ENCODE measurements around a stretch of chr11.

GRCh38 chr11:96294058-96294935 lies 48.7 kb downstream of the MAML2 start:
- PRO-cap, result no peak

DNA sequence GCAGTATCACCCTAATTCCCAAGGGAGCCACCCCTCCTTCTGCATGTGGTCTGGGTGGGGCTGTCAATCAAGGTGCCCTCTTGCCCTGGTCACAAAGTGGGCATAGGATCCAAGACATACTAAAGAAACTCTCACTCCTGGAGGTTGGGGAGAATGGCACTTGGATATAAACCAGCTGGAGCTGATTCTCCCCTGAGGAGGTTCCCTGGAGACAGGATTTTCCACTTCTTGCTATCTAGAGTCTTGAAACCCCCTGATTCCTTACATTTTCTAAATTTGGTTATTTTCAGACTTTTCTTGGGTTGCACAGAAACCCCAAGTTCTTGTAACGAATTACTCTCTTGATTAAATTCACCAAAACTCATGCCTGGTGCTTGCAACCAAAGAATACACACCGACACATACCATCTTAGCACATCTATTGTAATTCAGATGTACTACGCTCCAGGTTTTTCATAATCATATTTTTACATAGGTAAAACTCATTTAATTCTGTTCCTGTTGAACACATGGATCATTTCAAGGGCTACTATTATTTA lies 40.5 kb downstream of the MAML2 start:
- PRO-cap, result no peak

GRCh38 chr11:96317615-96318664 lies 25.1 kb downstream of the MAML2 start:
- PRO-cap, result no peak

- PRO-cap, result bidirectional peak, plus-strand start at chr11:96390274, minus-strand start at chr11:96390248
Observed at GRCh38 chr11:96390137-96391199, 655 bp downstream of the JRKL start.

DNA sequence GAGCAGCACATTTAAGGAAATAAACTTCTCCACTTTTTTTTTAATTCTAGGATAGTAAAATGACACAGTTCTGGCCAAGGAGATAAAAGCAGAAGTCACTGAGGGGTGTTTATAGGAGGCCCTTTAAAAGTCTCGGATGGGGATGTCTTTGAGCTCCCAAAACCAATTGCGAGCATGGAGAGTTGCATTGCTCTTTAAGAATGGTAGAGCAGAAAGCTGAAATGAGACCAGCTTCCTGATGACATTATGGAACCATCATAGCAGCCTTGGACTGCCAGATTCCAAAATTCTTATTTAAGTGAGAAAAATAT lies 140.6 kb downstream of the CNTN5 start:
- PRO-cap, result no peak

DNA sequence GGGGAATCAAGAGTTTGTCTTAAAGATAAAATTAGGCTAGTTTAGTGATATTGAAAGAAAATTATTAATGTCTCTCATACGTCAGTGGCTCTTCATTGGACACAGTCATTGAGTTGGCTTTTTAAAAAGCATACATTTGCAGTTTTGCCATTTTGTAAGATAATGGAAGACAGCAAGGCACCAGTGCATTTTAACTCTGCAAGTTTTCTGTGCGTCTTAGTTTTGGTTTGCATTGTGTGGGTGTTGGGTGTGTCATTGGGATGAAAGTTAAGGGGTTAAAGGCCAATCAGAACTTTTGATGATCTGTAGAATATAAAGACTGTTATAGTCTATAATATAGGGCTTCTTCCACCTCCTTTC lies 1.1 kb downstream of the ARHGAP42 start:
- PRO-cap, result no peak

DNA sequence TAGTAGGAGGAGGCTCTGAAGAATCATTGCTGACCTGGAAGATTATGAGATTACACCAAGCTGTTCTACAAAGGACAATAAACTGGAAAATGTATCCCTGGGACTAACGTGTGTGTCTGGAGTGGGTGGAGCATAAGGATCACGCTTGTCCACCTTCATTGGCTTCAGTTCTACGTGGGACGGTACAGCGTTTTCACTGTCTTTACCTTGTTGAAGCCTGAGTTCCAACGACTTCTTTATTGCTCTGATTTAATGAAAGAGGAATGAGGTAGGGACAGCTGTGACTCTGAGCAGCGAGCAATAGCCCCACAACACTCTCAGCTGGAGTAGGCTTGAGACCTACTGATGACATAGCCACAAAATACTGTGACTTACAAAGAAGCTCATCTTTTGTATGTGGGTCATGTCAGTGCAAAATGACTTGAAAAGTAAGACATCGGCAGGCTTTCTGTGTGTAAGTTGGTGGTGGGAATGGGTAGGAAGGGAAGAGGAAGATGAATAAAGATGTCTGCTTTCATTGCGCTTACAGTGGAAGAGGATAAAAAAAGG lies 87.1 kb downstream of the ARHGAP42 start:
- PRO-cap, result no peak

- PRO-cap, result no peak
Observed at GRCh38 chr11:101126780-101127181, 2.8 kb downstream of the PGR start.

GRCh38 chr11:102010985-102011586 lies 36.2 kb upstream of the CFAP300 start:
- PRO-cap, result no peak

DNA sequence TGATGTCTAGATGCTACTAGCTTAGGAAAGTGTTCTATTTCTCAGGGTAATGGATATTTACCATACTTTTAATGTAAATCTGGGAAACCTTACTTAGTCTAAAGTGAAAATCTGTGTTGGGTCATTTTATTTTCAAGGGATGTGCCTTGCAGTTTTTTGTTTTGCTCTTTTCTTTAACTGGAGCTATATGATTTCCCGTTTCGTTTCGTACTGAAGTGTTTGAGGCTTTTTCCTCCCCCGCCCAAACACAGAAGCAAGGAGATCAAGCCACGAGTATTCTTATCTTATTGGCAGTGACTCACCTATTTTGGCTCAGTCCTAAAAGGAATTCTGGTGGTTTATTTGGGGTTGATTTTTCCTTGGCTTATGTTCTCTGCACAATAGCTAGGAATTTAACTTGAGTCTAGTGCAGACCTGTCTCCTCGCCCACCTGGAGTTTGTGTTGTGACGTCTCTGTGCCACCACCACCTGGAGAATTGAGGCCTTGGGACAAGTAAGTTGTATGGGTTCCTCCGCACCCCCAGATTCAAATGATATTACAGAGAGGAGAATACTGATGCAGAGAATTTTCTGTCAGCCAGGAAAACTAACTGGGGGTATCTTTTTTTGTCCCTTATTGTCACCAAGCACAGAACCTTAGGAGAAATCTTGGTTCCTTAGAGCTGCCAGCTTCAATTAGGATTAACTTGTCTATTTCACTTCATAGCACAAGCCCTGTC lies 90.5 kb upstream of the BIRC3 start:
- PRO-cap, result no peak

GRCh38 chr11:102227310-102227634 lies 90.0 kb upstream of the BIRC3 start:
- PRO-cap, result no peak

DNA sequence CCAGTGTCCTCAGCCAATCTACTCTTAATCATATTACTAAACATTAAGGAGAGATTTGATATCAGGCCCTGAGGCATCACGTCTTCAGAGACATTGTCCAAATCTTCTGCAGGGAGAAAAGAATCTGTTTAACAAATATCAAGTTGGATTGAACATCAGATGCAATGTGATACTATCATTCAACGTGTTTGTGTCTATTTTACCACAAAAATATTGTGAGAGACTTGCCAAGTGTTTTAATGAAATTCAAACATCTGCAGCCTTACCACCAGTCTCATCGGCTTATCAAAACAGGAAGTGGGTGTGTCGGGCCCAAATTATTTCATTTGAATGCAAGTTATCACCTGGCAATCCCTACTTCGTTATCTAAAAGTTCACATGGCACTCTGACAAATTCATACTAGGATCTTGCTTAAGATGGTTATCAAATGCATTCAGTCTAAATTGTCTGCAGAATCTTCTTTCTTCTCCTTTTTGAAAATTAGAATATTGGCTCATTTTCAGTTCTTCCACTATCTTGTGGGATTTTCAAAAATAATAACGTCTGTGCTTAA lies 10.5 kb upstream of the BIRC3 start:
- PRO-cap, result no peak

- PRO-cap, result no peak
Observed at GRCh38 chr11:102381064-102381447, 34.0 kb downstream of the BIRC2 start.

GRCh38 chr11:102413583-102413976 lies 39.0 kb downstream of the TMEM123 start:
- PRO-cap, result no peak

- PRO-cap, result no peak
Observed at GRCh38 chr11:102415114-102415903, 37.3 kb downstream of the TMEM123 start.

- PRO-cap, result no peak
Observed at GRCh38 chr11:102454626-102455295, 2.2 kb upstream of the TMEM123 start.

DNA sequence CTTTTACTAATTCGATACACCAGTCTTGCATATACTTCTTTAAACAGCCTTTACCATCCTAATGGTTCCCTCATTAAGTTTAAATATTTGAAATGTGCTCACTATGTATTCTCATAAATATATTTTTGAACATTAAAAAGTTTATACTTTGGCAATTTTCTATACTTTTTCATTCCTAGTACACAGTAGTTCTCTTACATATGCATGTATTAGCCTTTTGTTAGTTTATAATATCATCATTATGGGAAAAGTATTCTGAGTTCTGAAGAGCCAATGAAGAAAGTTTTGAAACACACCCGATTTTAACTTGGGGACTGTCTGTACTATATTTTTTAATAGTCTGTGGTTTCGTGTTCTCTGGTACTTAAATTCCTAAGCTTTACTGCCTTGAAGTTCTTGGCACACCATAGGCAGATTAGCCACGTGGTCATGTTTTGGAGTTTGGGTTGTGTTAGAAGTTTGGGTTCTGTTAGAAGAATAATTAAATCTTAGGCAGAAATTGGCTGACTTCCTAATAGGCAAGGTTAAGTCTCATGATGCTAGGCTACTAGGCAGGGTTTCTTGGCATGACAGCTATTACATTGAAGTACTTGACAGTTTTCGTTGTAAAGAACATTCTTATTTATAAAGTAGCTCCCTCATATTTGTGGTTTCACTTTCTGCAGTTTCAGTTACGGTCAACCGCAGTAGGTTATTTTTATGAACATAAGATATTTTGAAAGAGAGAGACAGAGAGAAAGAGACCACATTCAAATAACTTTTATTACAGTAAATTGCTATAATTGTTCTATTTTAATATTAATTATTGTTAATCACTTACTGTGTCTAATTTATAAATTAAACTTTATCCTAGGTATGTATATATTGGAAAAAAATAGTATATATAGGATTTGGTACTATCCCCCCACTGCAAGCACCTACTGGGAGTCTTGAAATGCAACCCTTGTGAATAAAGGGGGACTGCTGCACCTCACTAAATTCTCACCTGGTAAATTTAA lies 30.0 kb upstream of the MMP7 start:
- PRO-cap, result no peak

GRCh38 chr11:102920290-102920565 lies 35.3 kb downstream of the MMP13 start:
- PRO-cap, result no peak

- PRO-cap, result bidirectional peak, plus-strand start at chr11:103091173, minus-strand start at chr11:103091176; bidirectional peak, plus-strand start at chr11:103091584, minus-strand start at chr11:103091394
Observed at GRCh38 chr11:103090783-103091704, 916 bp downstream of the DCUN1D5 start.

DNA sequence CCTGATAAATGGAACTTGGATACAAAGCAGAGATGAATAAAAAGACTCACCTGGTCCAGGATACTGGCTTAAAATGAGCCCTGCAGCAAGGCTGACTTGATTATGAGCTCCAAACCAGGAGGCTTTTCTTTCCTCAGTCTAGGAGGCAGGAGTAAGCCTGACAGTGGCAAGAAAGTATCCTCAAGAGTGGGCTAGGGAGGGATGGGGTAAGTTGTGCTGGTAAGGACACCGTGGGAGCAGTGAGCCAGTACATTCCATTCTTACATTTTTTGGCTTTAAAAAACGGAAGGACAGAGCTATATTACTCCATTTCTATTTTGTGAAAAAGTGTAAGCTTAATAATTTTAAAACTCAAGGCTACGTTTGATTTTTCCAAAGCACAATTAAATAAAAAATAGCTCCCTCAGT lies 187.1 kb upstream of the DDI1 start:
- PRO-cap, result no peak

Data from A673 (cell line).